ENCODE measurements around a stretch of chr20.

- RAMPAGE, long total RNA = no peak
- RRBS = no CpG with 5 or more reads among the region's 17 CpGs
These were observed 1.9 kb upstream of the RAE1 start for GRCh38 chr20:57349132-57349525.

DNA sequence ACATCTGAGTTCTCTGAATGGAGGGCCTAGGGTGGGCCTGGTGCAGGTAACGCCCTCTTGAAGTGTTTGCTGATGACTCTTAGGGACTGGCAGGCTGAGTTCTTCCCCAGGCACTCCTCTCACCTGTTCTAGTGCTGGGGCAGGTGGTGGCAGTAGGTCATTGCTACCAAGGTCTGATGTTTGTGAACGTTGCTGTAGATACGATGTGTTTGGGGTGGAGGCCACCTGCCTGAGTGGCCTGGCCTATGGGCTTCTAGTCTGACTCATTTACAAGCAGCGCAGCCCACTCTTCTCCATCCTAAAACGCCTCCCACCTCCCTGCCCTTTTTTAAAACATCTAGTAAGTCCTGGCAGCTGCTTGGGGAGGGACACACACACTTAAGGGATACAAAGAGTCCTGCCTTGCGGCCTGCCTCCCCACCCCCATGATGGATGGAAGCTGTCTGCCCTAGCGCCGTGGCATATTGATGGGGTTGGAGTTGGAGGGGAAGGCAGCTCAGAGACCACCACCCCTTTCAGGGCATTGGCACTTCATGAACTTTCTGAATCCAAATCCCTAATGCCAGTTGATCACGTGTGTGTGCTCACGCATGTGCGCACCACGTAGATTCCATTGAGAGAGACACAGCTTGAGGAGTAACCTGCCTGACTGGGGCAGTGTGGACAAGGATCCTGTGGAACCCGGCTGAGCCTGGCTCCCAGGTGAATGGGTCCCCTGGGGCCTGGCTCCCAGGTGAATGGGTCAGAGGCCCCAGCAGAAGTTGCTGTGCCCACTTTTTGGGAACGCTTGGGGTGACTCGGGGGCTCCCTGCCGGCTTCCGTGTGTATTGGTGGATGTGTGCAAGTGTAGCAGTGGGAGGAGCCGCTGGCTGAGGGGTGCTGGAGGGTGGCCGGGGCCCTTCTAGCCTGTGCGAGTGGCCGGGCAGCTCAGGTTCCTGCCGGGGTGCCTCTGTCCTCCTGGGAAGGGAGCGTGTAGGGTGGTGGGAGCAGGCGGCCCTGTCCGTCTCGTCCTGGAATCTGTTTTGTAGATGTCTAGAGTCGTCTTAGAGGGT lies 2.8 kb downstream of the RBM38 start:
- RAMPAGE, long total RNA = no peak
- RRBS = 67% methylated on average over 4 of the region's 27 CpGs

DNA sequence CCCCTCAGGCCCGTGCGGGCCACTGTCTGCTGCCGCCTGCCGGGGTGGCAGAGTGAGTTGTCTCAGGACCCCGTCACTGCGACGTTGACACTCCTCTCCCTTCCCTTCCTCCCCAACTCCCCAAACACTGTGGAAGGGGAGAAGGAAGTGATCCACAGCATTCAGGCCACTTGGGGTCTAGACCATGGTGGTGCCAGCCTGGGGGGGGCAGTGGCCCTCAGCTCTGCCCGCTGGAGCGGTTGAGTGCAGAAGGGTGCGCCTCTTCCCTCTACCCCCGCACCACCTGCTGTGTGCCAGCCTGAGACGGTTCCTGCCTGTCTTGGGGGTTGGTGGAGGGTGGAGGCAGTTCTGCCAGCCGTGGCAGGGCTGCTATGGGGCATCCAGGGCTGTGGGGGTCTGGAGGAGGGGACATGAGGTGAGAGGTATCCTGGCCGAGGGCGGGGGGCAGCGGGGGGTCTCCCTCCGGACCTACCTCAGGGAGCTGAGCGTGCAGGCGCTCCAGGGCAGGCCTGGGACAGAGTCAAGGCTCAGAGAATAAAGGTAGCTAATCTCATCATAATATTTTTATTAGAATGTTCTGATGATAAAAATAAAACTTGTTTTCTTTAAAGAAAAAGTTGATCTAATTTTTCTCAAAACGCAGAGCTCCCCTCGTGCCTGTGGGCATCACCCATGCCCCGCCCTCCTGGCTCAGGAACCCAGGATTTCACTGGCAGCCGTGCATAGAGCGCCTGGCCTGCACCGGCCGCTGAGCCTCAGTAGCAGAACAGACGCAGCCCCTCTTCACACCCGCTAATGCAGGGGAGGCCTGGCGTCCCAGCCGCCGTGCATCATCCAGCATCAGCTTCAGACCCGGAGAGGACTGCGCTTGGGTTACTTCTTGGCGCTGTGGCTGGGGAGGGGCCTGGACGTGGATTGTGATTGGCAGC lies 17.8 kb downstream of the RBM38 start:
- RAMPAGE, long total RNA = no peak
- RRBS = 97% methylated on average over 4 of the region's 35 CpGs

GRCh38 chr20:57425124-57426132 lies 34.2 kb downstream of the RBM38 start:
- RAMPAGE, long total RNA = no peak
- RRBS = no CpG with 5 or more reads among the region's 20 CpGs

DNA sequence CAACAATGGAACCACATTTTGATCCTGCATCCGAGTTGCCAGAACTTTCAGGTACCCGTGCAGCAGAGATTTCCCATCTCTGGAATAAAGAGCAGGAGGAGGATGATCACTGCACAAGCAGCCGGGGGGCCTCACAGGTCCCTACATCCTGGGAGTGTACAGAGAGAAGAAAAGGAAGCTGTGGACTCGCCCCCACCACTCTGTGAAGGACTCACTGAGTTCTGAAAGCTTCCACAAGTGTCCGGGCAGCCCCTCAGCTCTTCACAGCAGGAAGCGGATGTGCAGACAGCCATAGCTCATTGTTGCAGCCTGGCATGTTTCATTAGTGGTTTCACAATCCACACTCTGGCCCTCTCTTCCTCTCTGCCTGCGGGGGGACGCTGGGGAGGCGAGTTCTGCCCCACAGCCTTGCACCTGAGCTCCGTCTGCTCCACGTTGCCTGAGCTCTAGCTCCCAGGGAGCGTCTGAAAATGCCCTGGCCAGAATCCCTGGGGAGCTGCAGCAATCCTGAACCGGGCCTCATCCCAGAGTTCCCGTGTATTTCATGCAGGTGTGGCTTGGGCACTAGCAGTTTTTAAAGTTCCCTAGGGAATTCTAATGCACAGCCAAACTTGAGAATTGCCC lies 51.8 kb downstream of the CTCFL start:
- RAMPAGE, long total RNA = no peak
- RRBS = no CpG with 5 or more reads among the region's 14 CpGs

- RAMPAGE, long total RNA = no peak
- RRBS = no CpG with 5 or more reads among the region's 2 CpGs
These were observed 7.1 kb upstream of the CTCFL start for GRCh38 chr20:57531941-57532513.

- RAMPAGE, long total RNA = no peak
- RRBS = 71% methylated on average over 1 of the region's 25 CpGs
These were observed 9.4 kb downstream of the PCK1 start for GRCh38 chr20:57570113-57570956.

GRCh38 chr20:57582278-57582690 lies 21.4 kb downstream of the PCK1 start:
- RAMPAGE, long total RNA = no peak
- RRBS = no CpG with 5 or more reads among the region's 10 CpGs

GRCh38 chr20:57651289-57652533 lies 31.5 kb upstream of the ZBP1 start:
- RAMPAGE, long total RNA = no peak
- RRBS = 96% methylated on average over 5 of the region's 48 CpGs

- RAMPAGE, long total RNA = no peak
- RRBS = 93% methylated on average over 13 of the region's 34 CpGs
These were observed 37.6 kb downstream of the PMEPA1 start for GRCh38 chr20:57672081-57672719.

DNA sequence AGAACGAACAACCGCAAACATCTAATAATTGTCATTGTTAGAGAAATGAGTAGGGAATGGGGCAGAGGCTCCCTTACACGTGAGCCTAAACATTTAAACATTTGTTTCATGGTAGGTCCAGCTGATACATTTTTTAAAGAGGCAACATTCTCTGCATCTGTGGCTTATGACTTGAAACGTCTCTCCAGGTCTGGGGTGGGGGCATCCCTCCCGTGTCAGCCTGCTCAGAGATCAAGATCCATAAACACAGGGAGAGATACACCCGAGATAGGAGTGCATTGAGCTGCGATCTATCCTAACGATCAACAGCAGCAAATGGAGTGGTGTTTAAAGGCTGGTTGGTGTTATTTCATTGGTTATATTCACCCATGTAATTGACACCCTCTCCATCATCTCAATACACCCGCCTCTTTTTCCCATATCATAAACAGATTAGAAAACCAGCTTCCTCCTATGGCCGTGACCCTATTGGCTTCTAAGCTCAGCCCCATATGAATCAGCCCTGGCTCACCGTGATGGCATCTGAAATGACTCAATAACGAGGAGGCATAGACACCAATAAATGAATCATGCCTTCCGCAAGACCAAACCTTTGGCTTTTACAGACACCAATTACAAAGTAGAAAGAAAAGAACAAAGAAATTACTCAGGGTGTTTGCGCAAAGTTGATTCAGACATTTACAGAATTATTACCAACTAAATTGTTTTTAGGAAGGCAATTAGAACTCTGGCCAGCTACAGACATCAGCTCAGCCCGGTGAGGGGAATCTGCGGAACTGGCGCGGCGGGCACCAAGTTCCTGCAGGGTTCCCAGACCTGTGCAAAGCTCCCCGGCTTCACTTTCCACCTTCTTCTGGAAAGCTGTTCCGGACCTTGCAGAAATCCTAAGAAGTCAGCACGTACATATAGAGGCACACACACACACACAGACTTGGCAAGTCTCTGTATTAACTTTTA lies 11.6 kb downstream of the PMEPA1 start:
- RAMPAGE, long total RNA = no peak
- RRBS = 24% methylated on average over 6 of the region's 22 CpGs

GRCh38 chr20:57704640-57705308 lies 5.0 kb downstream of the PMEPA1 start:
- RAMPAGE, long total RNA = no peak
- RRBS = no CpG with 5 or more reads among the region's 18 CpGs

GRCh38 chr20:57714440-57714903 lies 4.7 kb upstream of the PMEPA1 start:
- RAMPAGE, long total RNA = no peak
- RRBS = no CpG with 5 or more reads among the region's 7 CpGs

DNA sequence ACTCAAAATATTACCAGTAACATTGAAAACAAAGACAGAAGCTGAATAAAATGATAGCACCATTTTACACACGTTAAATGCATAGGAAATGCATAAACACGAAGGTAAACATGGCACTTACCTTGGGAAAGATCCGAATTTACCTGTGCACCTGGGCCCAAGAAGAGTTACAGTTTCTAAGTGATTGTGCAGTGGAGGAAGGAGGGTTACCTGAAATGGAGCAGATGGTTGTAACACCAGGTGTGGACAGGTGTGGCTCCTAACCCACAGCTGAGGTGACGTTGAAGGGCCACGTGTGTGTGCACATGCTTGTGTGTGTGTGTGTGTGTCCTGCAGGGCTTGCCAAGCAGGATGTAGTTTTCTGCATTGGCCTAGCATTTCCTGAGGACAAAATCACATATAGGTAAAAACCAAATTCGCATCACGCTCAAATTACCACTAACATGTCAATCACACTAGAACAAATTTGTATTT lies 163.1 kb upstream of the C20orf85 start:
- RAMPAGE, long total RNA = no peak
- RRBS = no CpG with 5 or more reads among the region's 7 CpGs

DNA sequence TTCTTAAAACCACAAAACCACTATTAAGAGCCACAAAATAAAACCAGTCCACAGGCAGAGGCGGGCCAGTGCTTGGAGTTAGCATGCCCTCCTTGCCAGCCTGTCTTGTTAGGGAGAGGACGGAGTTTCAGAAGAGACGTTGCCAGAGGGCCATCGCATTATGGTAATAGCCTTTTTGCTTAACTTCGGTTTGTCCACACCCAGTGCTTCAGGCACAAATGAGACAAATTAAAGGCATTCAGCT lies 159.6 kb upstream of the C20orf85 start:
- RAMPAGE, long total RNA = no peak
- RRBS = no CpG with 5 or more reads among the region's 5 CpGs

DNA sequence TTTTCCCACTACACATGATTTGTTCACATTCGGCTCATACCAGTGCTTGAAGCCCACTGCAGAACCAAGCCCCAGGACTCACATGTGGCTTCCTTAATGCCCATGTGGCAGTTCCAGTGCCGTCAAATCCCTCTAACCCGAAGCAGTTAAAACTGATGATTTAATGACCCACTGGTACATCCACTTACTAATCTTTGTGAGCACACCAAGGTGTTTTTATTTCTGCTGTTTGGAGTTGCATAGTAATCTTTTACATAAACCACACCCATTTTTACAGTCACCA lies 154.3 kb upstream of the C20orf85 start:
- RAMPAGE, long total RNA = no peak
- RRBS = no CpG with 5 or more reads among the region's 3 CpGs

GRCh38 chr20:58046241-58046769 lies 104.4 kb upstream of the C20orf85 start:
- RAMPAGE, long total RNA = no peak
- RRBS = no CpG with 5 or more reads among the region's 5 CpGs

GRCh38 chr20:58129449-58129829 lies 21.3 kb upstream of the C20orf85 start:
- RAMPAGE, long total RNA = no peak
- RRBS = no CpG with 5 or more reads among the region's 6 CpGs

DNA sequence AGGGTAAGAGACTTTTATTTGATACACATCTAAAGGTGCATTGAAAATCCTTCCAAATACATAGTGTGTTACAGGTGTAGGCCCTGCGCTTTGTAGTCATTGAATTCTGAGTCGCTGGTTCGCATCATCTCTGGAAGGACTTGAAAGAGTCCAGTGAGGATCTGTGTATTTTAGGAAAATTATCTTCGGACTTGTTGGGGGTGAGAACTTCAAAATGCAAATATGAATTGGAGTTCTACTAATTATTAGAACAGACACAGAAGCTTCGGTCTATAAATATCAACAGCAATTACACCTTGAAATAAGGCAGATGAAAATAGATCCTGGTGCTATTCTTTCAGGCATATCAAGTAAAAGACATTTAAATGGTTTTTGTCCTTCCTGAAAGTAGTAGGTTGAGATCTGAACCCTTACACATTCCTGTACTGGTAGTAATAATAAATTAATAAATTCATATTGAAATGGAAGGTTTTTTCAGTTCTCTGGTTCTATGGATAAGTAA lies 1.7 kb downstream of the RAB22A start:
- RAMPAGE, long total RNA = no peak
- RRBS = no CpG with 5 or more reads among the region's 5 CpGs

GRCh38 chr20:58359390-58360628 lies 29.2 kb upstream of the VAPB start:
- RAMPAGE, long total RNA = no peak
- RRBS = no CpG with 5 or more reads among the region's 12 CpGs